ENCODE measurements around the genes NAT10 and CAT.

DNA sequence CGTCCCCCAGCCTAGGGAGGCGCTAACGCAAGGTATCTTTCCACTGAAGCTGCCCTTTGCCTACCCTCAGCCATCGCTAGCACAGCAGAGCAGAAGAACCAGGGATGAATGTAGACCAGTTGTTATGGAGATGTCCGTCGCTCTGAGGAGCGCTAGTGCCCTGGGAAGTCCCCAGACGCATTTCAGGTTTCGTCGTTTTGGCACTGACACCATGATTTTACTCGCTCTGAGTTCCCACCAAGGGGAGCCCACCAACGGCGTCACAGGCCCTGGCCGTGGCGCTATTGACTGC lies 22.7 kb upstream of the BDNF start:
- PRO-cap, 2 experiments: no peak in any of the 2 experiments

- PRO-cap, 2 experiments: no peak in any of the 2 experiments
These were observed 173.3 kb downstream of the KIF18A start for GRCh38 chr11:27934612-27935163.

DNA sequence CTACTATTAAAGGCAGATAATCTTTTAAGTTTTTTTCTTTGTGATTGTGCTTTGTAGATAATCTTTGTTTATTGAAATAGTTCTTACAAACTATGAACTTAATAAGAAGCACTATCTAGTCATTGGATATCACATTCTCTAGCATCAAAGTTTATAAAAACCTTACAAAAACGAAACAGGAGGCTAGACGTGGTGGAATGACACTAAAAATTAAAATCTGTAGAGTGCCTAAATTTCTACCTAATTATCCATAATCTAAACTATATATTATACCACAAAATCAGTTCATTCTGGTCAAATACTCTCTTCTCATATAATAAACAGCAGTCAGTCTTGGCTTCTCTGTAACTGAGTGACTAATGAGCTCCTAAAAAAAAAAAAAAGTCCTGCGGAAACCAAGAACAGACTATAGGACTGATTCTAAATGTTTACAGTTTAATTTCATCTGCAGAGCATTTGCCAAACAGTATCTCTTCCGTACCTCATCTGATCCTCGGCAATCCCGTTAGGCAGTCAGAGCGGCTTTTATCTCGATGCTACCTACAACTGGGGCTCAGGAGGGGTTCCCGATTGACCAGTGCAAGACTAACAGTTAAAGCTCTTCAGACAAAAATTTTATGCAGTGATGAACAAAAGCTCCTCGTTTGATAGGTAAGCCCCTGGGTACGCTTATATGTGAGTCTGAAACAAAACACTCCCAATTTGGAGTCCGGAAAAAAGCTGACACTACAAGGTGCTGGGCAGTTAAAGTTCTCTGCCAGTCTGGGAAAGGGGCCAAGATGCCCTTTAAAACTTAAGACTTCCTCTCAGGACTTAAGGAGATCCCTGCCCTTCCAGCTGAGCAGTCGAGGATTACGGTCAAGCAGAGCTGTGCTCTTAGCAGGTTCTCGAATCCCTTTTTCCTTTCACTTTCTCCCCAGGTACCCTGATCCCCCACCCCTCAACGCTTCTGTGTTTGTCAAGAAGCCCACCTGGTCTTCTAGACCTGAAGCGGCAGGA lies 649 bp downstream of the KIF18A start:
- PRO-cap, 2 experiments: no peak in any of the 2 experiments

DNA sequence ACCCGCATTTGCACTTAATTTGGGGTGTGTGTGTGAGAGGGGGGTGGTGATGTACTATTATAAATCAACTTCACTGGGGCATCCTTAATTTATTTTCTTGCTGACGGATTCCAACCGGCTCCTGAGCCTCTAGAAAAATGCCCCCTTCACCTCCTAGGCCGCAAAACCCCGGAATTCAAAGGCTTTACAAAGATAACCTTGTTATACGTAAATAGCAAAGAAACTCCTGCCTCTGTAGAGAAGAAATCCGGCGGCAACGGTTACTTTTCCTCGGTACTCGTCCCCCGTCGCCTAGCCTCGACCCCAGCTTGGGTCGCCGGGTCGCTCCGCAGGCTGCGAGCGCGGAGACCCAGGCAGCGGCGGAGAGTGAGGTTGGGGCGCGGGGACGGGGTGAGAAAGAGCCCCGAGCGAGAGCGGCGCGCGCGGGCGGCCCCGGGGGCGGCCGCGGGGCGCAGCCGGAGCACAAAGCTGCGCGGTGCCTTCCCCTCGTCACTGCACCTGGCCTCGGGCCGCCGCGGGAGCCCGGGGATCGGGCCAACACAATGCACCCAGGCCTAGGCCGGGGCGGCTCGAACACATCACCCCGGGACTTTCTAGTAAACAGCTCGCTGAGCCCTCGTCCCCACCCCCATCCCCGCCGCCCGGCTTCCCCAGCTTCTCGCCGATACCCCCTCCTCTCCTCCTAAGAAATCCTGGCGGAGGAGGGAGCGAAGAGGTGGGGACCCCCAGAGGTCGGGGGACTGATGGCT lies 1.0 kb downstream of the MPPED2 start:
- PRO-cap, 2 experiments: peak in 2 of 2 experiments; most common plus-strand start position 692 of the sequence (in 2); most common minus-strand start position 494 of the sequence (in 1)

DNA sequence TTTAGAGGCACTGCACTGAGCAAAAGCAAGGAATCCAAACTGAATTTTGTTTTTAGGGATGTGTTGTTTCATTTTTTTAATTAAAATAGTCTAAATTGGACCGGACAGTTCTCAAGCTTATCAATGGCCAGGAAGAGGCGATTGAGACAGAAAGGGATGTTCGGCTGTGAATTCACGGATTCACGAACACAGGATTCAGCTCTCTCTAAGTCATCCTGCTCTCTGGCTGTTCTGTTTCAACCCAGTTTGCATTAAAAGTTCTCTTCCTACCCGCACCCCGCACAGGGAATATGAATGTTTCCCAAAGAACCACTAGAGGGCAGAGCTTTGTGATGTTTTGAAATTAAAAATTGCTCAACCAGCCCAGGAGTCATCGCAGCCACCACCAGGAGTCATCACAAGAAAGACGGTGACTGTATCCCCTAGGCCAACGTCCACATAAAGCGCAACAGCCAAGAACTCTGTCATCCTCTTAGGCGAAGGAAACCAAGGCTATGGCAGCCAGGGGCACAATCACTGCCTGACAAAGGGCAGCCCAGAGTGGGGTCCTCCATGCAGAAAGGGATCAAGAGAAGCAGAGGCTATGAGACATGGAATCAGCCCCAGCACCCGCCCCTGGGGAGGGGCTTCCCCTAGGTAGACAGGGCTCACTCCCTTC lies 122.5 kb downstream of the WT1 start:
- PRO-cap, 2 experiments: no peak in any of the 2 experiments

- PRO-cap, 2 experiments: no peak in any of the 2 experiments
These were observed 8.5 kb downstream of the WT1 start for GRCh38 chr11:32426627-32427508.

DNA sequence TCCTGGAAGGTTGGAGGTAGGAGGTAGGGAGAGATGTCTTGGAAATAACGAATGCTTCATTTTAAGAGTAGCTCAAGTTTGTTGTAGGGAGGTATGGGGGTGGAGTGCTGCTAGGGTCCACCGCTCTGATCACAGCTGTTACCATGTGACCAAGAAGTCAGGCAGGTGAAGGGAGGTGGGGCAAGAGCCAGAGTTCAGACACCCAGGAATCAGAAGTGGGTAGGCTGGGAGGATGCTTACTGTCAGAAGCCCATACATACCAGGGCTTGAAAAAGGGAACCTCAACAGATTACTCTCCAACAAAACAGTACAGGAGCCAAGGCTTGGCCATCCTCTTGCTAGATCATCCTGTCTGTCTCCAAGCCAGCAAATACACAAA lies 30.8 kb upstream of the WT1 start:
- PRO-cap, 2 experiments: no peak in any of the 2 experiments

DNA sequence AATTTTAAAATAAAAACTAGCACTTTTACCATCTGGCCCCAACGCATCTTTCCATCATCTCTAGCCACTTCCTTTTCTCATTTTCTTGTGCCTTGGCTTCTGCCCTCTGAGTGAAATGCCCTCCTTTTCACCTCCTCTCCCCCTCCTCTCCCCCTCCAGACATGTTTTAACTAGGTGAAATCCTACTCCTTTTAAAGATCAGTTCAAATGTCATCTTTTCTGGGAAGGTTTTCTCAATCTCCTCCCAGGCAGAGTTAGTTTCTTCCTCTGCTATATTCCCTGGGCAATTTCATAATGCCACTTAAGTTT lies 1.2 kb downstream of the TCP11L1 start:
- PRO-cap, 2 experiments: no peak in any of the 2 experiments

DNA sequence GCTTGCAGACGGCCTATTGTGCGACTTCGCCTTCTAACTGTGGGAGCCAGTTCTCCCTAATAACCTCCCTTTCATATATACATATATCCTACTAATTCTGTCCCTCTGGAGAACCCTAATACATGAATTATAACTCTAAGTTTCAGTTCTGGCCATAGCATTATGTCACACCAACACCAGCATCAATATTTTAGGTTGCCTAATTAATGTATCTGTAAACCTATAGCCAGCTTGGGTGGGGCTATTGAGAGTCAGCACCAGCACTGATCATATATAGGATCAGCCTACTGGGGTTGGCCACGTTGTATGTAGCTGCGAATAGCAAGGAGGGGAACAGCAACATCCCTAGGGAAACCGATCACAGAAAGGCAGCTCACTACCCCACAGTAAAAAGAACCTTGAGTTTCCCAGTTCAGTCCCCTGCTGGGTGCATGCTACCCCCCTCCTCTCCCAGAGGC lies 5.1 kb upstream of the C11orf91 start:
- PRO-cap, 2 experiments: no peak in any of the 2 experiments

DNA sequence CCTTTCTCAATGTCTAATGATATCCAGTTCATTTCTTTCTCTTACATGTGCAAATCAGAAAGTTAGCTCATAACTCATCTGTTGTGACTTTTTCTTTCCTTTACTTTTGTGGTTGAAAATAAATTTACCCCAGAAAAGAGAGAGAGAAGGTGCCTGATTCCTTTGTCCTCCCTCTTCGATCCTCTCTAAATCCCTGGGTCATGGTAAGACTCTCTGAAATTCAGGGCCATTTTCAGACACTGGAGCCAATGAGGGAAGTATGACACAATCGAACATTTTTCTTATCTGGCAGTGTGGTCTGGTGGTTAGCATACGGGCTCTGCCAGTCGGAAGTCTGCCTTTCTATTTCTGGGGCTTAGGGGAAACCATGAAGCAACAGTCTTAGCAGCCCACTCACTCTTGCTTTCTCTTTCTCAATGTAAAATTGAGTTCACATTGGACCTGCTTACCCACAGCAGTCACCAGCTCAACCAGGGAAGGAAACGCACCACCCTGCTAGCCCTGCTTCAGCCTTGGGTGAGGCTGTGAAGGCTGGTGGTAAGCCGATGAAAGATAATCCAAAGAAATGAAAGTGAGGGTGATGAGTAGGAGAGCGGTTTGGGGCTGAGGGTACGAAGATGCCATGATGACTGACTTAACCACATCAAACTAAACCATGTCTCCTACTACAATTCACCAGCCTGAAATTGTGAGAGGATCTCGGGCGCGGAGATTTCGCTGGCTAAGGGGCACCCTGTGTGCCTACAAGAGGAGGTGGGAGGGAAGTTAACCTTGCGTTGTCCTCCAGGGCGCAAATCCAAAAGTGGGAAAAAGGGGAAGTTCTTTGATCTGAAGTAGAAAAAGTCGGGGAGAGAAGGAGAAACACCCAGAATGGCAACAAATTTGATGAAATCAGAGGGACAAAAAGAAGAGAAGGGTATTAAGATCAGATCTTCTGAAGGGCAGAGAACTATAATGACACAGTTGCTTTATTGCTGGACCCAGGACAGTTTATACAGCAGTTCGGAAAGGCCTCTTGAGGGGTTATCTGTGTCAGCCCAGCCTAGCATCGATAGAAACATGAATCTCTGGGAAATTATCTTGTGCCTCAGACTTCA lies 2.0 kb upstream of the LMO2 start:
- PRO-cap, 2 experiments: no peak in any of the 2 experiments

DNA sequence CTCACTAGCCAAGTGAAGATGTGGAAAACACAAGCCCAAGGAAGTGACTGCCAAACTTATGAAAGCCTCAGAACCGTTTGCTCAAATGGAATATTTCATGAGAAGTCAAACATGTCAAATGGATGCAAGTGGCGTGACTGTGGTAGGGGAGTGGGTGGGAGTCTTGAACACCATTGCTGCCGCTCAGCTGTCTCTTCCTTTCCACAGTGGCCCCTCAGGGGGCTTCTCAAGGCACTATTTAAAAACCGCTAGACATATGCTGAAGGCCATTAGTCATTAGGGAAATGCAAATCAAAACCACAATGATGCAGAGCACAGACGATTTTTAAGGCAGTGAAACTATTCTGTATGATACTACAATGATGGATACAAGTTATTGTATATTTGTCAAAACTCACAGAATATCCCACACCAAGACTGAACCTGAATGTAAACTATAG lies 29.3 kb upstream of the LMO2 start:
- PRO-cap, 2 experiments: no peak in any of the 2 experiments

DNA sequence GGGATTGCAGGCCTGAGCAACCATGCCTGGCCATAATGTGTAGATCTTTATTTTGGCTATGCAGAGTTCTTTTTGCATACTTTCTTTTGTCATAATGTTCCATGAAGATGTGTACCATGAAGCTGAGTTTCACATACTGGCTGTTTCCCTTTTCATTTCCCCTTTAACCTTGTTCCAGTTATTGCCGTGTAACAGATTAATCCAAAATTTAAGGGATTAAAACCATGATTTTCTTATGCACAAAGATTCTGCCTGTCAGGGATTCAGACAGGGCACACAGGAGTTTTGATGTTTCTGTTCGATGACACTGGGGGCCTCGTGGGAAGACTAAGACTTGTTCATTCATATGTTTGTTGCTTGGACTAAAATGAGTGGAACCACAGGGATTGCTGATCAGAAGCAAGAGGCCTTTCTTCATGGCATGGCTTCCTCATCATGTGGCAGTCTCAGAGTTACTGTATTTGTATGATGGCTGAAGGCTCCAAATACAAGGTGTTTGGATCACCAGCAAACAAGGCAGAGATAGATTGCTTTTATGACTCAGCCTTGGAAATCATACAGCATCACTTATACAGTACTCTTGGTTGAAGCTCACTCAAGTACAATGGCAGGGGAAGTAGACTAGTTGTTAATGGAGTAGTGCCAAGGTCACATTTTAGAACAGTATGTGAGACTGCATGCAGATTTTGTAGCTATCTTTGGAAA lies 16.4 kb downstream of the CAPRIN1 start:
- PRO-cap, 2 experiments: no peak in any of the 2 experiments

- PRO-cap, 2 experiments: peak in 2 of 2 experiments; most common plus-strand start chr11:34105629 (in 2); most common minus-strand start chr11:34105491 (in 1)
These were observed at the start of gene NAT10 for GRCh38 chr11:34104839-34105791. Gene NAT10 (plus strand): TSS chr11:34105629.

- PRO-cap, 2 experiments: no peak in any of the 2 experiments
These were observed 36.2 kb downstream of the NAT10 start for GRCh38 chr11:34141539-34142099.

GRCh38 chr11:34160576-34161178 lies 55.2 kb downstream of the NAT10 start:
- PRO-cap, 2 experiments: no peak in any of the 2 experiments

- PRO-cap, 2 experiments: no peak in any of the 2 experiments
These were observed 57.1 kb downstream of the NAT10 start for GRCh38 chr11:34162464-34162981.

DNA sequence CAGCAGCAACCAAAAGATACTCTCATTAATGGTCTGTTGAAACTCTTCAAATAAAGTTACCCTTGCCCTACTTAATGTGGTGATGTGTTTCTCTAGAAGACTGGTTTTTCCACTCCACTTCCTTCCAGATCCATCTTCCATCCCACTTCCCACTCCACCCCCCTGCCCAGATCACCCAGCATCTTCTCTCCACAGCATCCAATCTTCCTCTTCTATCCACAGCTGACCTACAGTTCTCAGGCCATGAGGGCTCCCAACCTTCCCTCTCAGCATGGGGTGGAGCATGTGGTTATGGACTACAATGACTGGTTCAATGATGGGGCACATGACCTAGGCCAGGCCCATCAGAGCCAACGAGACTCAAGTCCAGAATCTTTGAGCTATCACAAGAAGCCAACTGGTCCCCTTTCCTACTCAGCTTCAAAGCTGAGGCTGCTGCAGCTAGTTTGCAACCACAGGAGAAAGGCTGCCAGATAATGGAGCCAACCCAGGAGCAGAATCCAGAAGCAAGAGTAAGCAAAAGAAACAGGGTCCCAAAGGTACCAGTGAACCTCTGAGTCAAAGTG lies 28.5 kb downstream of the ABTB2 start:
- PRO-cap, 2 experiments: no peak in any of the 2 experiments

- PRO-cap, 2 experiments: no peak in any of the 2 experiments
These were observed 11.8 kb downstream of the ABTB2 start for GRCh38 chr11:34345977-34346532.

DNA sequence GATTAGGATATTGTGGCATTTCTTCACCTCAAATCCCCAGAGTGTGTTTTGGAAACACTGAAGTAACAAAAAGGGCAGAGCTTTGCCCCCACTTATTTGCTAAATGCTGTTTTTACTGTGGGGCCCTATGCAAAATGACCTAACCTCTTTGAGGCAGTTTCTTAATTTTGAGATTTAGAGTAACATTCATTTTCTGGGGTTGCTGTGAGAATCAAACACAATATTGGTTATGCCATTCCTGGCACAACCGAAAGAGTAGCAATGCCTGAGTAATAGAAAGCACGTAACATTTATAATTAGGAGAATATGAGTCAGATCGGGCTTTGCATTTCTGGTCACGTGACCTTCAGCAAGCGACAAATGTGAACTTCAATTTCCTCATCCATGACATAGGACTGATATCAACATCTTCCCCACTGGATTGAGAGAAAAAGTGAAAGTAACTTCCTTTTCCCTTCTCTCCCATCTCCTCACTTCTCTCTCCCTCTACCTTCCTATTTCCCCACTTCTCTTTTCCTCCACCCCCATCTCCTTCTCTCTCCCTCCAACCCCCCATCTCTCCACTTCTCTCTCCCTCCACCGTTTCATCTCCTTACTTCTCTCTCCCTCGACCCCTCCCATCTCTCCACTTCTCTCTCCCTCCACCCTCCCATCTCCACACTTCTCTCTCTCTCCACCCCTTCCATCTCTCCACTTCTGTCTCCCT lies 33.7 kb upstream of the CAT start:
- PRO-cap, 2 experiments: no peak in any of the 2 experiments

DNA sequence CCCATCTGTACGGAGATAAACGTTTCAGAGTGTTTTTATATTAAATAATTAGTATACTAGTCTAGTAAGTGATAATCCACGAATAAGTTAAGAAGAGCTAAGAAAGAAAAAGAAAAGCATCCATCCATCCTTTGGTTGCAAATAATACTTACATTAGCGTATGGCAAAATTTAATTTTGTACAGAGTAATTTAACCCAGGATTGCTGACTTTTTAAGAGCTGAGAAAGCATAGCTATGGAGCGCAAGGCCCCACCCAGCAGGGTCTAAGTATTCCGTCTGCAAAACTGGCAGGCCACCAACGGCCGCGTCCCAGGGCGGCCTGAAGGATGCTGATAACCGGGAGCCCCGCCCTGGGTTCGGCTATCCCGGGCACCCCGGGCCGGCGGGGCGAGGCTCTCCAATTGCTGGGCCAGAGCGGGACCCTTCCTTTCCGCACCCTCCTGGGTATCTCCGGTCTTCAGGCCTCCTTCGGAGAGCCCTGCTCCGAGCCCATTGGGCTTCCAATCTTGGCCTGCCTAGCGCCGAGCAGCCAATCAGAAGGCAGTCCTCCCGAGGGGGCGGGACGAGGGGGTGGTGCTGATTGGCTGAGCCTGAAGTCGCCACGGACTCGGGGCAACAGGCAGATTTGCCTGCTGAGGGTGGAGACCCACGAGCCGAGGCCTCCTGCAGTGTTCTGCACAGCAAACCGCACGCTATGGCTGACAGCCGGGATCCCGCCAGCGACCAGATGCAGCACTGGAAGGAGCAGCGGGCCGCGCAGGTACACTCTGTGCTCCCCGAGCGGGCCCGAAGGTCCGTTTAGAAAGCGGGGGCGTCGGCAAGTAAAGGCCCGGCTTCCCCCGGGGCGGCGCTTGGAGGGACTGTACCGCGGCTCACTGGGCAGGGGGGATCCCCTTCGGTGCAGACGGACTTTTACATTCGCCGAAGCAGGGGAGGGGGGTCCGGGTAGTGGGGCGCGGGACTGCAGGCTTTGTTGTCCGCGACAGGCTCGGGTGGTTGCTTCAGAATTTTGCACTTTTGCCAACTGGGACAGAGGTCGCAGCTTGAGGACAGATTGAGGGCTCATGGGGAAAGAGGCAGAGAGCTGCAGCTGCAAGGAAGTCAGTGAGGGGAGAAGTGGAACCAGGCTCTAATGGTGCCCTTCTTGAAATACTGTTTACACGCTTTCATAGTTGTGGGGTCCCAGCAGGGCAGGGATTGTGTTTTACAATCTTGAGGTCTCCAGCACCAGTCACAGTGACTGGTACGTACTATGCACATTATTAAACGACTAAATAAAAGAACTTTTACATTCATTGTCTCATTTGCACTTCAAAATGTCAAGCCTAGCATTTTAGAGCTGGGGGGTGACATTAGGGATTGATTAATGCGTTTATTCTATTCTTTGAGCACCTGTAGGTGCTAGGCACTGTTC lies at the start of gene CAT:
Gene CAT (plus strand): TSS at position 616 of the 1,415 bp plus-strand sequence.
- PRO-cap, 2 experiments: peak in 2 of 2 experiments; most common plus-strand start position 623 of the sequence (in 2); most common minus-strand start position 443 of the sequence (in 2)

Data from Metastatic Liver Carcinoma in the Adrenal Gland (tissue), 2 donors.